Gallbladder (tissue), 1 donor: ENCODE measurements around a stretch of chr12.

DNA sequence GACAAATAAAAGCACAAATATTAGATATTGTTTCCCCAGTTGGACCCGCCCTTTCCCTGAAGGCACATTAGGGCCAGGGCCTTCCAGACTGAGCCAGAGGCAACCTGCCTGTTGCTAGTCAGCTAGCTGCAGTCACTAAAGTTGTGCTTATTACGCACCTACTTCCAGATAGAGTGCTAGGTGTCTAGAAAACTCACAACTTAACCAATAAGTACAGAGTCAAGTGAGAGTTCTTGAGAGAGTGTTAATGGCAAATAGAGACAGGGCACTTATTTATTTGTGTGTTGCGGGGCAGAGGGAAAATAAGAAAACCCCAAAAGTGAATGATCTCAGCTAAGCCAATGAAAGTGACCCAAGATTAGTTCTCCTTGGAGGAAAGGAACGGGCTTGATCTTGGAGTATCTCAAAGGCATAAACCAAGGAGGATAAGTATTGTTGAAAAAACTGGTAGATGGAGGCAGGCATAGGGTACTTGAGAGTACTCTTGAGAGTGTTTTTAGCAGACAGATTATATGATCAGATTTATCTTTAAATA, 3.1 kb upstream of the BTG1 start:
- PRO-cap: no peak

GRCh38 chr12:92340908-92341355, 195.3 kb upstream of the BTG1 start:
- PRO-cap: no peak

DNA sequence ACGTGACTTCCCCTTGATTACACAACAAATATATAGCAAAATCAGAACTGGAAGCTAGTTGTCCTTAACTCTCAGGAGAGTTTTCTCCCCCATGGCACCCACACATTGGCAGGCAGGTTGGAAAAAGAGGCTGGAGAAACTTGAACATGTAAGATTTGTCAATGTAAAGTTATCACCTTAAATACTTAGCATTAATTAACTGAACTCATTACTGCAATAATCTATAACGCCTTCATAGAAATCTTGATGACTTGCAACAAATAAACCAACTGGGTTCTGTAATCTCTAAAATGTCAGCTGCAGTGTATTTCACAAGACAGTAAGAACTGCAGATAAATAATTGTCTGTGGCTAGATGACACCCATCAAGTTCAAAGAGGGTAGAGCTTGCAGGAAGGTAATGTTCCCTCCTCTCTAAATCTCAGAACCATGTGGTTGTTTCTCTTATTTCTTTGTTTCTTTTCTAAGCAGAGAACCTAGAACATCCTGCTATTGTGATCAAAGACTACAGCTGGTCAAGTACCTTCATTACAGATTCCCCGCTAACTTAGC, 252.8 kb upstream of the BTG1 start:
- PRO-cap: unidirectional peak, plus-strand start at position 491 of the sequence

- PRO-cap: no peak
Observed at GRCh38 chr12:92503344-92504301, 199.2 kb upstream of the PLEKHG7 start.

DNA sequence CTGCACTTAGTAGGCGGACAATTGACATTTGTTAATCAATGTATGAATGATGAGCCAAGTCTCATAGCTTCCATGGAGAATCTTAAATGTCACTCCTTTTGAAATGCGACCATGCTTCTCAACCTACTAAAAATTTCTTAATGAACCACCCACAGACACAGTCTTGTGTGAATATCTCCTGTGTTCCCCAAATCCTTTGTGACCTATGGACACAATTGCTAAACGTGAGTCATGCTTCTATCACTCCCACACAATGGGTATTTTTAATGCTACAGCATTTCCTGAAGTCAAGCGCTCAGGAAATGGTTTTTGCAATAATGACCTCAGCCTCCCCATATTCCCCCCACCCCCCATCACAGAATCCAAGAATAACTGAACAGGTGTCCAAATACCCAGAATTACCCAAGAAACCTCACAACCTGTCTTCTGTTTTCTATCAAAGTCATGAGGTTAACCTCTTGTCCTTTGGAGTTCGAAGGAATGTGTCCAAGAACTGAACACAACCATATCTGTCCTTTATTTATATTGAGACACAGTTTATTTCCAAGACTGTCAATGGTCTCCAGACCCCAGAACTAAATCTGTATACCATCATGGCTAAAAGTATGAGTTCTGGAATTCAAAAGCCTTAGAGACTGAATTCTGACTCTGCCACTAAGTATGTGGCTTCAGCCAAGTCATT, 163.5 kb upstream of the PLEKHG7 start:
- PRO-cap: no peak

DNA sequence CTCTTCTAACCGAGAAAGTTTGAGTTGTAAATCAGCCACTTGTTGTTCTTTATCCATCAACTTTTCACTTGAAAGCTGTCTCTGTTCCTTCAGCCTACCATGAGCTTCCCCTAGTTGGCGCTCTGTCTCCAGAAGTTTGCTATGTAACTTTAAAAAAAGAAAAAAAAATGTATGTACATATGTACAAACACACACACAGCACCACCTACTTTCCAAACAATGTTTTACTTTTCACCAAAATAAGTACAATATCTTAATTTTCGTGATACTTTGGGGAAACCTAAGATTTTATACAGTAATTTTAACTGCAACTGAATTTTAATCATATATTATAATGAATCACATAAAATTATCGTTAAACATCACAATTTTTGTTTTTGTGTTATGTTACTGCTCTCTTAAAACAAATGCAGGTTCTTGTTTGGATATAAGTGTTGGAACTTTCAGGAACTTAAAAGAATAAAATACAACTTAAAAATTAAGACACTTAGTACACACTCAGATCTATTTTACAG, 101.1 kb downstream of the EEA1 start:
- PRO-cap: no peak

DNA sequence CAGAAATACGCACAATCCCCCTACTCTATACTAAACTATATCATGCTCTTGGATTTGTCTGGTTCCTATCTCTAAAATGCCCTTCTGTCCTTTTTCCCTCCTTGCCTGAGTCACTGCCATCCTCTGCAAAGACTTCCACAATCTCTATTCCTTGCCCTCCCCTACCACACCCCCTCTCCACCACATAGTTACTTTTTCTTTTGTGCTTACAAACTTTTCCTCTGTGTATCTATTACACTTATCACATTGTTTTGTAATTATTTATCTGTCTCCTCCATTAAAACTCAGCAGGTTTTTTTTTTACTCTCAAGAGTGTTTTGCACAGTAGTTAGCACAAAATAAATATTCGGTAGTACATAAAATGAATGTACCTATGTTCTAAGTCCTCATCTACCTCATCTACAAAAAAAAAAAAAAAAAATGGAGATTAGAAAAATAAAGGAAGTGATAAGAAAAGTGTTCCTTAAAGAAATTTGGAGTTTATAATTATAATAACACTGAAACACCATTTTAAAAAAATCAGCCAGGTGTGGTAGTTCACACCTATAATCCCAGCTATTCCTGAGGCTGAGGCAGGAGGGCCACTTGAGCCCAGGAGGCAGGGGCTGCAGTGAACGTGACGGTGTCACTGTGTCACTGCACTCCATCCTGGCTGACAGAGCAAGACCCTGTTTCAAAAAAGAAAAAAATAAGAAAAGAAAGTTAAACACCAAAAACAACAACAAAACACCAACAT, 5.5 kb downstream of the EEA1 start:
- PRO-cap: no peak

GRCh38 chr12:93083463-93083895, 154.4 kb upstream of the EEA1 start:
- PRO-cap: no peak

DNA sequence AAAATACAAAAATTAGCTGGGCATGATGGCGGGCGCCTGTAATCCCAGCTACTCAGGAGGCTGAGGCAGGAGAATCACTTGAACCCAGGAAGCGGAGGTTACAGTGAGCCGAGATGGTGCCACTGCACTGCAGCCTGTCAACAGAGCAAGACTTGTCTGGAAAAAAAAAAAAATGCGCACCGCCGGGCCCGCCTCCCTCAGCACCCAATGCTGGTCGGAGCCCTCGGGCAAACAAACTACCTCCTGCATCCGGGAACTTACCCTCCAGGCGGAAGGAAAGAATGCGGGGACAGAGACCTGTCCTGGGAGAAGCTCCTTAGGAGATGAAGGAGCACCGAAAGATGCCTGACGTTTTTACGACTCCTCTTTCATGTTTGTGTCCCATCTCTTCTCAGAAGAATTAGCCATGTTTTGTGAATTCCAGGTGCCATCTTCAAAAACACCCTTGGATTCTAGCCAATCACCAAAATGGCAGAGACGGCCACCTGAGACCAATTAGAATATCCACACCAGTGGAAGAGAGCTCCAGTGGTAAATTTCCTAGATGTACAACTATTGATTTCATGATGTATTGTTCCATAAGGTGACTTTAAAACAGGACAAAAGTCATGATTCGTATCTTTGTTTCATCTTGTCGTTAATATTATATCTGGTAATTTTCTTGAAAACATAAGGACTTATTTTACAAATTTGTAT, 62.5 kb upstream of the NUDT4 start:
- PRO-cap: bidirectional peak, plus-strand start at position 267 of the sequence, minus-strand start at position 209 of the sequence

GRCh38 chr12:93407022-93408383, 29.8 kb downstream of the NUDT4 start:
- PRO-cap: no peak

DNA sequence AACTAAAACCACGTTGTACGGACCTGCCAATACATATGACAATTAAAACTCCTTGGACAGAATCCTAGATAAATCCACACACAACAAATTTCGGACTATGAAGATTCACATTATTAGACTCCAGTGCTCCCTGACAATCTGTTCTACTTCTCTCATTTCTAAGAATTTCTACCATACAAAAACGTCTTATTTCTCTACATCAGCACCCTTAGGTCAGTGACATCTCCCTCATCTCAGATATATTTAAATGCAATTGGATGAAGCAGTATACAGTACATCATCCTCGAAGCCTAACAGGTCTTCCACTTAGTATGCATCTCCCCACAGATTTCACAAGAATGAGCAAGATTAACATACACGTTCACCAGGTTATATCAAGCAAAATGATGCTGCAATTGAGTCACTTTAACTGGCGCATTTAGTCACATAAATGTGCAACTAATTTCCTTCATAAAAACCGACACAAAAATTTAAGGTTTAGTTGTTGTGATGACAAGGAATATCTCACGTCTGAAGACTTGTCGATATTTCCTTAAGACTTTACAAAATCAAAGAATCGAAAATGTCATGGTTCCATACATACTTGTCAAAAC, 1.4 kb downstream of the UBE2N start:
- PRO-cap: no peak

DNA sequence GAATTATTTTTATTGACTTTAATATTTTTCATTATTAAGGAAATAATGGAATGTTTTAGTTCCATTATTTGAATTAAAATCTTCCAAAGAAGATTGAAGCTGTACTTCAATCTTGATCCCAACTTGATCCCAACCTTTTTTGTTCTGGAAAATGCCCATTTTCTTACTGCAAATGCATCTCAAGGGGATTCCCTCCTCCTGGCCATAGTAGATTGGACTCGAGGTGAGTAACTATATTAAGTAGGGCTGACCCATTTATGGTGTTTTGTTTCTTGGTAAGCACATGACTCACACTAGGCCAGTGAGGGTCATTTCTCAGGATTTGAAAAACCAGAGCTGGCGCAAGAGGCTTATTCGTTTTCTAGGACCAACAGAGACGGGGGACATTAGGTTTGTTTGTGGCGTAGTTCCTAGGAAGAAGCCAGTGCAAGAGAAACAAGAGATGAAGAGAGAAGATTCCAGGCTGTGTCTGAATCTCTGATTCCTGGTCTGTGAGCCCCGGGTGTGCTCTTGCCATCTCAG, 51.4 kb downstream of the MRPL42 start:
- PRO-cap: no peak

DNA sequence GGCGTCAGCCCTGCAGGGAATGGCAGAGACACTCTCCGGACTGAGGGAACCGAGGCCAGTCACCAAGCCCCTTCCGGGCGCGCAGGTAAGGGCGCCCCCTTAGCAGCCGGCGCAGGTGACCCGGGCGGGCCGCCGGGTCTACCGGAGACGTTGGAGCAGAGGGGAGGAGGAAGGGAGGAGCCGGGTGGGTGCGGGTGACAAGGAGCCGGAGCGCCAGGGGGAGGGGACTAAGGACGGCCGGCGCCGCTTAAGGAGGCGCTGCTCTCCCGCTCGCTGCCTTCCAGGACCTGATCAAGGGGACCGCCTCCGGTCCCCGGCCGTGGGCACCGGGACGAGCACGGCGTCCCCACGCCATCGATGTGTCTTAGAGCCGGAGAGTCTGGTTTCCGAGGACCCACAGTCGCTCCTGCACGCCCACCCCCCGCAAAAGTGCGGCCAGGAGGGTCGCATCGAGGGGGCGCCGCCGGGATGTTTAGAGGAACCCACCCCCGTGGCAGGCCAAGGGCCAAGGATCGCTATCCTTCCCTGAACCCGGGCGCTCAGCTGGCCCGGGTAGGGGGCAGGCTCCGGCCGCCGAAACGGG, 2.3 kb upstream of the SOCS2 start:
- PRO-cap: bidirectional peak, plus-strand start at position 230 of the sequence, minus-strand start at position 140 of the sequence; bidirectional peak, plus-strand start at position 276 of the sequence, minus-strand start at position 289 of the sequence

DNA sequence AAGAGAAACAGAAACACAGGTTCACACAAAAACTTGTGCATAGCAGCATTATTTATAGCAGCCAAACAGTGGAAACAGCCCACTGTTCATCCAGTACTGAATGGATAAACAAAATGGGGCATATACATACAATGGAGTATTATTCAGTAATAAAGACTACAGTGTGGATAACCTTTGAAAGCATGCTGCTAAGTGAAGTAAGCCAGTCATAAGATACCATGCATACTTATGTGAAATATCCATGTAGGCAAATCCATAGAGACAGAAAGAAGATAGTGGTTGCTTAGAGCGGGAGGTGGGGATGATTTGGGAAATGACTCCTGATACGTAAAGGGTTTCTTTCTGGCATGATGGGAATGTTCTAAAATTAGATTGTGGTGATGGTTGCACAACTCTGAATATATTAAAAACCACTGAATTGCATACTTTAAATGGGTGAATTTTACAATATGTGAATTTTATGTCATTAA, 99.4 kb downstream of the CRADD start:
- PRO-cap: no peak

DNA sequence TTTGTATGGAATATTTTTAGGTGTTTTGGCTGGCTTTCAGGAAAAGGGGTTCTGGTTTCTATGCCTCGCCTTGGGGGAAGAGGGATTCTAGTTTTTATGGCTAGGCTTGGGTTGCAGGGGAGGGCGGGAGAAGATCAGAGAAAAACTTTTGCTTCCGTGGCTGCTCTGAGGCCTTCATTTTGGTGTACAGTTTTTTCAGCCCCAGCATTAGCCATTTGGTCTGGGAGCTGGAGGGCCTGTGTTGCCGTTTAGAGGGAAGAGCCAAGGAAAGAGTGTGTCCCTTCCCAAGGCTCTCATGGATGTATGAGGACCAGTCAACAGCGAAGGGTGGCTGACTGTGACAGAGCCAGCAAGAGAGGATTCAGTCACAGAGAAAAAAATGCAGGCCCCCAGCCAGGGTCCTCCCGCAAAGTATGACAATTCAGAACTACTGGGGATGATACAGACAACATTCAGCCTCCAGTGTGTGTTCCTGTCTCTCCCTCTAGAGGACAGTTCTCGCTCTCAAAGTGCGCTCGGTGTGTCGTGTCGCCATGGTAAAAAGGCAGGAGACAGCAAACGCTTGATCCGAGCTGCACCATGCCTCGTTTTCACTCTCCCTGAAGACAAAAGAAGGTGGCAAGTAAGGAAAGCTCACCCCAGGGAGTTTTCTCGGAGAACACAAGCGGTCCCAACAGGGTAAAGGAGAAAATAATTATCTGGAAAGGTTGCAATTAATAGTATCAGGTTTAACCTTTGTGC, 157.4 kb upstream of the PLXNC1 start:
- PRO-cap: no peak

DNA sequence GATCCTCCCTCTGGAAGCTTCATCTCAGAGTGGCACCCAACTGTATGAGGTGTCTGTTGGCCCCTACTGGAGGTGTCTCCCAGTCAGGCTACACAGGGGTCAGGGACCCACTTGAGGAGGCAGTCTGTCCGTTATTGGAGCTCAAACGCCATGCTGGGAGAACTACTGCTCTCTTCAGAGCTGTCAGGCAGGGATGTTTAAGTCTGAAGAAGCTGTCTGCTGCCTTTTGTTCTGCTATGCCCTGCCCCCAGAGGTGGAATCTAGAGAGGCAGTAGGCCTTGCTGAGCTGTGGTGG, 140.8 kb upstream of the PLXNC1 start:
- PRO-cap: no peak

DNA sequence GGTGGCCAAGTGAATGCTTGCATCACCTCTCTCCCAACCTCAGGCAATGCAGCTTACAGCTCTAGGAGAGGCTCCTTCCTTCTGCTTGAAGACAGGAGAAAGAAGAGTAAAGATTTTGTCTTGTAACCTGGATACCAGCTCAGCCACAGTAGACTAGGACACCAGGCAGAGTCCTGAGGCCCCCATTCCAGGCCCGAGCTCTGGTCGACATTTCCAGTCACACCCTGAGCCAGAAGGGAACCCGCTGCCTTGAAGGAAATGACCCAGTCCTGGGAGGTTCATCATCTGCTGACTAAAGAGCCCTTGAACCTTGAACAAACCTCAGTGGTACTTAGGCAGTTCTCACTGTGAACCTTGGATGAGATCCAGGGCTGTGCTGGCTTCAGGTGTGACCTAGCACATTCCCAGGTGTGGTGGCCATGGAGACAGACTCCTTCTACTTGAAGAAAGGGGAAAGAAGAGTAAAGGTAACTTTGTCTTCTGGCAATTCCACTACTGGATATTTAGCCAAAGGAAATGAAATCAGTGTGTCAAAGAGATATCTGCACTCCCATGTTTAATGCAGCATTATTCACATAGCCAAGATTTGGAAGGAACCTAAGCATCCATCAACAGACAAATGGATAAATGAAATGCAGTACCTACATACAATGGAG, 85.2 kb upstream of the PLXNC1 start:
- PRO-cap: no peak

GRCh38 chr12:94263915-94264454, 115.6 kb downstream of the PLXNC1 start:
- PRO-cap: no peak

GRCh38 chr12:94643647-94643927, 6.8 kb downstream of the TMCC3 start:
- PRO-cap: no peak

DNA sequence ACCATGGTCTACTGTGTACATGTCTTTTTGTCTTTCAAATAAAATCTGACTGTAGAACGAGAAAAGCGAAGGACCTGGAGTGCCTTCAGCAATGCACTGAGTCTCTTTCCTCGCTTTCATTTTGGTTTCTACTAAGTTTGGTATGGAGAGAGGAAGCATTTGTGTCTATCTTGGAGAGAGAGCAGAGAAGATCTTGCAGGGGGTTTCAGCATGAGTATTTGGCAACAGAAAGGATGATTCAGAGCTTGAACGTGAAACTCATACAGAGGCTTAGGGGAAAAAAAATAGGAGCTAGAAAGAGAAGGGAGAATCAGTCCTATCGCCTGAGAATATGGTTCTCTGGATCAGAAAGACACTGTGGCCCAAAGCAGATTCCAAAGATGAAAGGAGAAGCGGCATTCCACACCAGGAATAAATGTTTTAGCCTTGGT, 38.9 kb upstream of the TMCC3 start:
- PRO-cap: no peak